ENCODE measurements around the genes TMEM147 and IGFLR1.

GRCh38 chr19:35109399-35110068 is 6.1 kb upstream of the FXYD3 start:
- PRO-cap, 2 experiments, result no peak in any of the 2 experiments
- RAMPAGE, long total RNA, 4 experiments, result no peak in any of the 4 experiments

DNA sequence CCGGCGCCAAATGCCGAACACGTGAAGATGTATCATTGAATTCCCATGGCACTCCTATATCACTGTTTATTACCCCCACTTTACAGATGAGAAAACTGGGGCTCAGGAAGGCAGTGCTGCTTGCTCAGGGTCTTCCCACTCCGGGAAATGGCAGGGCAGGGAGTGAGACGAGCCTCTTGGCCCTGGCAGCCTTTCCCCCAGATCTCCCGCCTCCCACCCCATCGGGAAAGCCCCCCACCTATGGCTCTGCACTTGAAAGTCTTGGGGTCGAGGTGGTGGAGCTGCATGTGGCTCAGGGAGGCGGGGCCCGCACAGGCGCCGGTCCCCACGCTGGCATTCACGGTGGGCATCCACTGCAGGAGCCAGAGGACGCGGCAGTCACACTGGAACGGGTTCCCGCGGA is 3.7 kb downstream of the LGI4 start:
- PRO-cap, 2 experiments, result no peak in any of the 2 experiments
- RAMPAGE, long total RNA, 4 experiments, result no peak in any of the 4 experiments

GRCh38 chr19:35247381-35248230 is 1.2 kb upstream of the LSR start:
- PRO-cap, 2 experiments, result peak in 2 of 2 experiments; most common plus-strand start chr19:35248037 (in 1); most common minus-strand start chr19:35247940 (in 1)
- RAMPAGE, long total RNA, 4 experiments, result no peak in any of the 4 experiments

DNA sequence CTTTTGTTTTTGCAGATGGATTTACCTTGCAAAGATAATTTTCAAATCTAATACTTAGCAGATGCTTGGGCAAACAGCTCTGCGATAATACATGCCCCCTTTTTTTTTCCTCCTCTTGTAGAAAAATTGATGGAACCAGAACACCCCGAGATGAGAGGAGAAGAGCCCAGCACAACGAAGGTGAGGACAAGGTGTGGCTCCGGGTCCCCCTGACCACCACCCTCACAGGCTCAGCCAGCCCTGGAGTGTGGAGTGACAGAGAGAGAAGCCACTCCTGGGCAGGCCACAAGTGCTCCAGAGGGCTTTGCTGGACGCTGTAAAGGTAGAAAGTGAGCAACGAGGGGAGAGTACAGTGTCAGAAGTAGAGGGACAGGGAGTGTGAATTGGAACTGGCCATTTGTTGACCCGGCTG is 2.2 kb downstream of the USF2 start:
- PRO-cap, 2 experiments, result no peak in any of the 2 experiments
- RAMPAGE, long total RNA, 4 experiments, result no peak in any of the 4 experiments

DNA sequence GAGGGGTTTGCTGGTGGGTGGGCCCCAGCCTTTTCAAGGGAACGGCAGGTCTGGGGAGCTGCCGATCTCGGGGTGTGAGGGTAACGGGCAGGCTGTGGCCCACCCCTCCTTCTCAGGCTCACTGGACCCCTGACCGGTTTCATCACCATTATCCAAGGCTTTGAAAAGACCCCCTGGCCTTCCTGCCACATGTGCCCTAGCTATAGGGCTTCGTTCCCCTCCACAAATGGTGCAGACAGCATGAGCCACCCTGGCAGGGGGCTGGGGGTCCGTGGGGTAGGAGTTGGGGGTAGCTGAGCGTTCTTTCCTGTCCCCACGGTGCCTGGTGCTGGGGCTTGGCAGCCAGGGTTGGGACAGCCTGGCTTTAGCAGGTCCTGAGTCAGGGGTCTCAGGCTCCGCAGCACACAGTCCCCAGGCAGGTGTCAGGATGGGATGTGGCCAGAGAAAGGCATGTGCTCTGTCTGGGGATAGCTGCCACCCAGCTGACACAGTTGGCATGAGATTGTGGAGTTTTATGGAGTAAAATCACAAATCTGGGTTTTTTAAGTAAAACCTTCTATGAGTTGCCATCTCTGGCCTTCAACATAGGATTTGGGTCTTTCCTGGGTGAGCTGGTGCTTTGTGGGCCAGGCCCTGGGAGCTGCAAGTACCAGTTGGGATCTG is 4.7 kb upstream of the HAMP start:
- PRO-cap, 2 experiments, result no peak in any of the 2 experiments
- RAMPAGE, long total RNA, 4 experiments, result no peak in any of the 4 experiments

DNA sequence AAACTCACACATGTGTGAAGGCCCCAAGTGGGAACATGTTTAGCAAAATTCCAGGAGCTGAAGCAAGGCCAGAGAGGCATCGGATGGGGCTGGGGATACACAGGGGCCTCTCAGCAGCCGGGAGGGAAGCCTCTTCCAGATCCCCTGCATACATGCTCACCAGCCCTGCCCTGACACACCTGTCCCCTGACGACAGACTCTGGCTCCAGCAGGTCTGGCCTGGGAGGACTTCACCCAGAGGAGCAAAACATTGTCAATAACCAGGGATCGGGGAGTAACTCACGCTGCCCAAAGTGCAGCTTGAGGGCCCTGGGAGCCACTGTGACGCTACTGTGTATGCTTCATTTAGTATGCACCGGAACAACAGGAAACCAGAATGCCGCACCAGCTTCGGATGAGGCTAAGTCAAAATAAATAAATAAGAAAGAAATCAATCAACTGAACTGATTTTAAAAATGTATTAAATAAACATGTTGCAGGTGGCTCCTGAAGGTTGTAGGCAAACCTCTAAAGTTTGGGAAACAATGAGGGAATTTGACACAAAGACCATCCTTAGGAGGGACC is 12.4 kb upstream of the CD22 start:
- PRO-cap, 2 experiments, result no peak in any of the 2 experiments
- RAMPAGE, long total RNA, 4 experiments, result no peak in any of the 4 experiments

- PRO-cap, 2 experiments, result peak in 2 of 2 experiments; most common plus-strand start chr19:35545630 (in 2); most common minus-strand start chr19:35545500 (in 2)
- RAMPAGE, long total RNA, 4 experiments, result start-site peak on the plus strand in 3 of 4 experiments, at chr19:35545623-35545669 at its widest, 95 to 416 reads per replicate; start-site peak on the minus strand in 4 of 4 experiments, at chr19:35545448-35546039 at its widest, 13 to 80 reads per replicate
Measured at GRCh38 chr19:35545398-35546523, at the start of gene TMEM147. Gene TMEM147 (plus strand): TSS chr19:35545626.

DNA sequence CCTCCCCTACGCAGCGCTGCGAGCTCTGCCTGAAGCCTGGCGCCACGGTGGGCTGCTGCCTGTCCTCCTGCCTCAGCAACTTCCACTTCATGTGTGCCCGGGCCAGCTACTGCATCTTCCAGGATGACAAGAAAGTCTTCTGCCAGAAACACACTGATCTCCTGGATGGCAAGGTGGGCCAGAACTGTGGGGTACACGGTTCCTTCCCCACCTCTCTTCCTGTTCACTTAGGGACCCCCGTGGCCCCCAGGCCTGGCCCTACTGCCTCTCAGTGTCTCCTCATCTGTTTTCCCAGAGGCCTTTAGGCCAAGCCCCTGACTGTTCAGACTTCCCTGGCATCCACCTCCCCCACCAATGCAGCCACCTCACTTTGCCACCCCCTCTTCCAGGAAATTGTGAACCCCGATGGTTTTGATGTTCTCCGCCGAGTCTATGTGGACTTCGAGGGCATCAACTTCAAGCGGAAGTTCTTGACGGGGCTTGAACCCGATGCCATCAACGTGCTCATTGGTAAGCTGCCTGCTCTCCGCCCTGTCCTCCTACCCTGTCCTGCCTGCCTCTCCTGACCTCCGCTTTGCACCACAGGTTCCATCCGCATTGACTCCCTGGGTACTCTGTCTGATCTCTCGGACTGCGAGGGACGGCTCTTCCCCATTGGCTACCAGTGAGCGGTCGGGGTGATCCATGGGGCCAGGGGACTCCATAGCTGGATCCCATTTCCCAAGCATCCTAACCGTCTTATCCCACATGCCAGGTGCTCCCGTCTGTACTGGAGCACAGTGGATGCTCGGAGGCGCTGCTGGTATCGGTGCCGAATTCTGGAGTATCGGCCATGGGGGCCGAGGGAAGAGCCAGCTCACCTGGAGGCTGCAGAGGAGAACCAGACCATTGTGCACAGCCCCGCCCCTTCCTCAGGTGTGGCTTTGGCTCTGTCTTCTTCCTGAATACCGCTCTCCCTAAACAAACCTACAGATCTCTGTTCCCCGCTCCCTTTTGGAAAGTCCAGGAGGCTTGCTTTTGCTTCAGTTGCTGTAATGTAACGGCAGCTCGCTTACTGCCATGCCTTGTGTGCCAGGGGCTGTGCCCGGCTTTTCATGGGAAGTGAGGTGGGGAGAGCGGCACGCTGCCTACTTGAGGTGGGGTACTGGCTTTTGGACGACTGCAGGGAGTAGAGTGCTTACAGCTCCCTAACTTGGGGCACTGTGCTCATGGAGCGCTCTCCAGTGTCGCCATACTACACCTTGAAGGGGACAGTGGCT is 11.9 kb downstream of the IGFLR1 start:
- PRO-cap, 2 experiments, result no peak in any of the 2 experiments
- RAMPAGE, long total RNA, 4 experiments, result start-site peak on the plus strand in 2 of 4 experiments, centred at positions 430 to 783 of the sequence, 16 to 22 reads per replicate

DNA sequence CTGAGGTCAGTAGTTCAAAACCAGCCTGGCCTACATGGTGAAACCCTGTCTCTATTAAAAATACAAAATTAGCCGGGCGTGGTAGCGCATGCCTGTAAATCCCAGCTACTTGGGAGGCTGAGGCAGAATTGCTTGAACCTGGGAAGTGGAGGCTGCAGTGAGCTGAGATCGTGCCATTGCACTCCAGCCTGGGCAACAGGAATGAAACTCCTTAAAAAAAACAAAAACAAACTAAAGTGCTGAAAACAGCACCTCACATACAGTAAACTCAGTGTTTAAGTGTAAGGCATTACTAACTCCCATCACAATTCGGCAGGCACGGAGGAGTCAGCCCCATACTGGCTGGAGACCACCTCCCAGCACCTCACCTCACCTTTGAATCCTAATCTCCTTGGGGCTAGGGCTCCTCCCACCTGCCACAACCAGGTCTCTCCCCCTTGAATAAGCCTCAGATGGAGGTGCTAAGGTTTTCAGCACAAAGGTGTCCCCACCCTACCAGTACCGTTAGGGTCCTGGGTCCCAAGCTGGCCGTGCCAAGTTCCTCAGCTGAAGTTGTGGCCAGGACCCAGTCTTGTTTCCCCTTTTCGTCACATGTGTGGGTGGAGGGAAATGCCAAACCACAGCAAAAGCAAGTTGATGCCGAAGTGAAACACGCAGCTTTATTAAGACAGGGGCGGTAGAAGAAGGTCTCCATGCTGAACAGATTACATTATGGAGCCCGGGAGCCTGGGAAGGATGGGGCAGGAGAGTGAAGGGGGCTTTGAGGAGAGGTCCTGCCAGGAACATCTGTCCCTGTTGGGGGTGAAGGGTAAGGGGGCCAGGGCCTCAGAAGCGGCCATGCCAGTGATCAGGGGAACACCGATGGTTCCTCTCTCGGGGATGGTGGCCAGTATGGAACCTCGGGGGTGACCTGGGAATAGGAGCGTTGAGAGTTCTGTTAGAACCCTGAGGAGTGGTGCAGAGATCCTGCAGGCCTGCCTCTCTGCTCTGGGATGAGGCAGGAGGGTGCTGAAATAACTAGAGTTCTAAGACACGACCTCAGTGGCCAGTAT is at the start of gene IGFLR1:
IGFLR1 (minus strand) TSS at position 559 of the 1,052 bp plus-strand sequence.
- PRO-cap, 2 experiments, result no peak in any of the 2 experiments
- RAMPAGE, long total RNA, 4 experiments, result start-site peak on the minus strand in 2 of 4 experiments, centred at positions 556 to 557 of the sequence, 27 to 88 reads per replicate

DNA sequence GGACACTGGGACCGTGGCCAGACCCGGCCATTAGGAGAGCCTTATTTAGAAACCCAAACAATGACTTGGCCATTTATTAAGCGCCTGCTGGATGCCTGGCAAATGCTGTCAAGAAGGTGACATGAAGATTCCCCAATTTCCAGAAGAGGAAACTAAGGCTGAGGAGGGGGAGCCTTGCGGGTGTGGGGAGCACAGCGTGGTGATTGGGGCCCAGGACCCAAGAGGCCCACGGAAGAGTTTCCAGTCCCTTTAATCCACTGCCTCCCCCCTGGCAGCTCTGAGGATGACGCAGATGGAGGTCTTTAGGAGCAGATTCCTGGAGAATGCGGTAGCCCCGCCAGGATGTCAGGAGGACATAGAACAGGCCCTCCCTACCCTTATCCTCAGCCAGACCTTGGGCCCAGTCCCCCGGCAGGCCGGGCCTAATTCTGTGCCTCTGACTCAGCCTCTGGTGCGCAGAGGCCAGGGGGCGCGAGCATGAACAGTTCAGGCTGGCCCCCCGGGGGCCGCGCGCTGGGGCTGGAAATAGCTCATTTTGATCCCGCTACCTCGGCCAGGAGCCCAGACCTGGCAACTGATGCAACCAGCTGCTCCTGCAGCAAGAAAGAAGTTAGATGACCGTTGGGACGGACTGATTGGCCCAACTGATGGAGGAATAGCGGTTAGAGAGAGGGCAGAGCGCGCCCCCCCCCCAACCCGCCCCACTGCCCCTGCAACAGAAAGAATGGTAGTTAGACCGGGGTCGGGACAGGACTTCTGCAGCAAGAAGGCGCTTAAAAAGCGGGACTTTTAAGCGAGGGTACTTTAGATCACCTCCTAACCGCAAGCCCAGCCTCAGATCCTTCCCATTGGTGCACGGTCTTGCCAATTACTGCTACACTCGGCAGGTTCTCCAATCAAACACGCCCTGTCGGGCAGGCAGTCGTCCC is 530 bp upstream of the HSPB6 start:
- PRO-cap, 2 experiments, result peak in 2 of 2 experiments; most common plus-strand start position 451 of the sequence (in 1); most common minus-strand start position 224 of the sequence (in 1)
- RAMPAGE, long total RNA, 4 experiments, result no peak in any of the 4 experiments

GRCh38 chr19:35879575-35880126 is 11.3 kb downstream of the APLP1 start:
- PRO-cap, 2 experiments, result no peak in any of the 2 experiments
- RAMPAGE, long total RNA, 4 experiments, result no peak in any of the 4 experiments

GRCh38 chr19:36151111-36152001 is 891 bp downstream of the COX7A1 start:
- PRO-cap, 2 experiments, result peak in 2 of 2 experiments; most common plus-strand start chr19:36151694 (in 1); most common minus-strand start chr19:36151407 (in 1)
- RAMPAGE, long total RNA, 4 experiments, result start-site peak on the plus strand in 1 of 4 experiments, at chr19:36151467-36151549 at its widest, 9 reads per replicate

DNA sequence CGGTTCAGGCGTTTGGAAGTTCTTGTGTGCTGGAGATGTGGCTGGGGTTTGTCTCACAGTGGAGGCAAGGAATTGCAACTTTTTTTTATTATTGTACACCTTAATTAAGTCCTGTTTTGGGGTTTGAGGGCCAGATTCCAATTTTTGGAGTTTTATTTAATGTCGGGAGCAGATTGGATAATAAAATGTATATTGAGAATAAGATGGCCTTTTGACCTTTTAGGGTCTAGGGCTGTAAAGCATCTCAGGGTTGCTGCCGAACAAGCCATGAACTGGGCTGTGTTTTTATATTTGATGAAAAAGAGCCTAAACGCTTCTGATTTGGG is 6.6 kb upstream of the COX7A1 start:
- PRO-cap, 2 experiments, result no peak in any of the 2 experiments
- RAMPAGE, long total RNA, 4 experiments, result start-site peak on the plus strand in 1 of 4 experiments, centred at position 273 of the sequence, 5 reads per replicate

DNA sequence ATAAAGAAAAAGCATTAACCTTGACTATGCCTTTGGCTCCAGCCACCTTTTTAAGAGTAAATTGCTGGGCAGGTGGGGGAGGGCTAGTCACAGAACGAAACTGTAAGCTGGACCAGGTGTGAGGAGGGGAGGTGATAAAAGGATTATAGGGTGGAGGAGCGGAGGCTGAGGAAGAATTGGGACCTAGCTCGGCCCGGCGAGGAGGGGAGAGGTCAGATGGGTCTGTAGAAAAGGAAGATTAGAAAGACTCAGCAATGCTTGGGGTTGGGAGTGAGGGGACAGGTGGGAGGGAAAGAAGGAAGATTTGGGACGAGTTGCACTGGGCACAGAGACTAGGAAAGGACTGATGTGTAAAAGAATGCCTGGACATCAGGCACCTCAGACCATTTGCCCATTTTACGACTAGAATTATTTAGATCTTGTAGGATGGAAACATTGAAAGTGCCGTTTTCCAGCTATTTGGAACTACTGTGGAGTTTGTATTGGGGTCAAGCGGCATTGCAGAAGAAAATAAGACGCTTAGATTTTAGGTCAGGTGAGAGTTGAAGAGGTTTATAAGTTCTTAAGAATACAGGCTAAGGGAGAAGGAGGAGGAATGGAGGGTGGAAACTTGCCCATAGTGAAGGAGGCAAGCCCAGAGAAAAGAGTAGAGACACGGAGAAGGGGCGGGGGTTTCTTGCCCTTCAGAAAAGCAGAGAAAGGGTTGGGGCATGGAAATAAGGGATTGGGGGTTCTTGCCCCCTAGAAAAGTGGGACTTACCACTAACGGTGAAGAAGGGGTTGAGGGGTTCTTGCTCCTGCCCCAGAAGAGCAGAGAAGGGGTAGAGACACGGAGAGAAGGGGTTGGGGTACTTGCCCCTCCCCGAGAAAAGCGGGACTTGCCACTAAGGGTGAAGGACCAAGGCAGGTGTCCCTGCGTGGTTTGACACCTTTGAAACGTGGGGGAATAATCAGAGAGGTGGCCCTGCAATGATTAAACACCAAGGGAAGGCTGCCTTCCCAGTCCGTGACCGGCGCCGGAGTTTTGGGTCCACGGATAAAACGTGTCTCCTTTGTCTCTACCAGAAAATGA is 7.3 kb upstream of the COX7A1 start:
- PRO-cap, 2 experiments, result no peak in any of the 2 experiments
- RAMPAGE, long total RNA, 4 experiments, result start-site peak on the plus strand in 1 of 4 experiments, centred at position 980 of the sequence, 20 reads per replicate

DNA sequence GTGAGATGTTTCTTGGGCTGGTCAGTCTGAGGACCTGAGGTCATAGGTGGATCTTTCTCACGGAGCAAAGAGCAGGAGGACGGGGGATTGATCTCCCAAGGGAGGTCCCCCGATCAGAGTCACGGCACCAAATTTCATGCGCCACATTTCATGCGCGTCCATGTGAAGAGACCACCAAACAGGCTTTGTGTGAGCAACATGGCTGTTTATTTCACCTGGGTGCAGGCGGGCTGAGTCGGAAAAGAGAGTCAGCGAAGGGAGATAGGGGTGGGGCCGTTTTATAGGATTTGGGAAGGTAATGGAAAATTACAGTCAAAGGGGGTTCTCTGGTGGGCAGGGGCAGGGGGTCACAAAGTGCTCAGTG is 8.2 kb upstream of the COX7A1 start:
- PRO-cap, 2 experiments, result no peak in any of the 2 experiments
- RAMPAGE, long total RNA, 4 experiments, result no peak in any of the 4 experiments

DNA sequence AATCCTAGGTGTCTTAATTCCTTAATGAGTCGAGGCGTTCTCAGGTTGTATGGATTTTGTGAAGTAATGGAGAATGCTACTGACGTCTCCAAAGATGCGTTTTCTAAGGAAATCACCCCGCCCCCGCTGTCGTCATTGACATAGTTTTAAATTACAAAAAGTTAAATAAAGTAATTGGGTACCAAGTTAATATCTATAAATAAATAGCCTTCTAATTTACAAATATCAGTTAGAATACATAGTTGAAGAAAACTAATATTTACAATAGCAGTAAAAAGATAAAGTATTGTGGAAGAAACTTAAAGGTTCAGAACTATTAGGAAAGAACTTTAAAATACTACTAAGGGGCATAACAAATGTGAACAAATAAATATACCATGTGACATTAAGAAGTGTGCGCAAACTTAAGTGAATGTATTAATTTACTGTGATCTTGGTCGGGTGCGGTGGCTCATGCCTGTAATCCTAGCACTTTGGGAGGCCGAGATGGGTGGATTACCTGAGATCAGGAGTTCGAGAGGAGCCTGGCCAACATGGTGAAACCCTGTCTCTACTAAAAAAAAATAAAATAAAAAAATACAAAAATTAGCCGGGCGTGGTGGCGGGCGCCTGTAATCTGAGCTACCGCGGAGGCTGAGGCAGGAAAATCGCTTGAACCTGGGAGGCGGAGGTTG is 1.2 kb downstream of the ZNF146 start:
- PRO-cap, 2 experiments, result no peak in any of the 2 experiments
- RAMPAGE, long total RNA, 4 experiments, result no peak in any of the 4 experiments

DNA sequence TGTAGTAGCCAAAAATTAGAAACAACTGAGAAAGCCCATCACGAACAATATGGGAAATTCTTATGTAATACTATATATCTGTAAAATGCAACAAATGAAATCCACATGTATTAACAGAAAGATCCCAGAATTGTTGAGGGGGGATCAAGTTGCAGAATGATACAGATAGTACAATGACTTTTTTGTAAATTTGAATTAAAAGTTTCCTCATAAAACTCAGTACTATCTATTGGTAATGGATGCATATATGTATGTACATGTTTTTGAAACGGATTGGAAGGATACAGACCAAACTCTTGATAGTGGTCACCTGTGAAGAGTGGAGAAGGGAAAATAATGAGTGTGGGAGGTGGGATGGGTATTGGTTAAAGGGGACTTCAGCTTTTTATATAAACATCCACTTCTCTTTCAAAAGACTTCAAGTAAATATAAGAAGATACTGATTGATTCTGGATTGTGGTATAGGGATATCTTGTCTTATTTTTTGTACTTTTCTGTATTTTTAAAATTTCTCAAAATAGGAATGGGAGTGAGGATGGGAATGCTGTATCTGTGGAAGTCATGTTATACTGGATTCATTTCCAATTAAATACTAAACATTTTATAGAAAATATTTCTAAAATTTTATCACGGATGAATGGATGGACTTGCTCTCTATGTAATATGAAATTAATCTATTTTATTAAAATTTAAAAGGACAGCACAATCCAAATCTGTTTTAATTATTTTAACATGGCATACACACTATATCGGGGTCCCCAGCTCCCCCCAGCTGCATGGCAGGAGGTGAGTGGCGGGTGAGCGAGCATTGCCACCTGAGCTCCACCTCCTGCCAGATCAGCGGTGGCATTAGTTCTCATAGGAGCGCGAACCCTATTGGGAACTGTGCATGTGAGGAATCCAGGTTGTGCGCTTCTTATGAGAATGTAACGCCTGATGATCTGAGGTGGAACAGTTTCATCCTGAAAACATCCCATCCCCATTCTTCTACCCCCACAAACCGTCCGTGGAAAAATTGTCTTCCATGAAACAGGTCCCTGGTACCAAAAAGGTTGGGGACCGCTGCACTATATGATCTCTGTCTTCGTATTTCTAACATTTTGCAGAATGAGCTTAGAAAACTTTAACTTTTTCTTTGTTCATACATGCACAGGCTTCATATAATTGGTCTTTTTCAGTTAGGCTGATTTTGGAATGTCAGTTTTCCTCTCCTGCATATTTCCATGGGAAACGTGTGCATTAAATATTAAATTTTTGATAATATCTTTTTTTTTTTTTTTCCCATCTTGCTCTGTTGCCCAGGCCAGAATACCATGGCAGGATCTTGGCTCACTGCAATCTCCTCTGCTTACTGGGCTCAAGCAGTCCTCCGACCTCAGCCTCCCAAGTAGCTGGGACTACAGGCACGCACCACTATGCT is 23.7 kb downstream of the ZNF146 start:
- PRO-cap, 2 experiments, result no peak in any of the 2 experiments
- RAMPAGE, long total RNA, 4 experiments, result no peak in any of the 4 experiments

GRCh38 chr19:36605413-36606140 is 464 bp downstream of the ZNF382 start:
- PRO-cap, 2 experiments, result peak in 1 of 2 experiments; most common minus-strand start chr19:36605663 (in 1)
- RAMPAGE, long total RNA, 4 experiments, result no peak in any of the 4 experiments

GRCh38 chr19:36771429-36772237 is 974 bp downstream of the ZNF850 start:
- PRO-cap, 2 experiments, result peak in 1 of 2 experiments; most common plus-strand start chr19:36771690 (in 1)
- RAMPAGE, long total RNA, 4 experiments, result no peak in any of the 4 experiments

- PRO-cap, 2 experiments, result peak in 2 of 2 experiments; most common plus-strand start chr19:36850365 (in 1); most common minus-strand start chr19:36850232 (in 1)
- RAMPAGE, long total RNA, 4 experiments, result start-site peak on the plus strand in 2 of 4 experiments, at chr19:36850170-36850395 at its widest, 17 to 38 reads per replicate; start-site peak on the minus strand in 4 of 4 experiments, at chr19:36849959-36850288 at its widest, 5 to 29 reads per replicate
Measured at GRCh38 chr19:36849494-36850631, 813 bp upstream of the ZNF345 start.